Adrenal gland (tissue), 7 donors: ENCODE data around the genes CNGA2, ZNF185, ARHGAP4 and HCFC1.

- PRO-cap, 3 experiments: no peak in any of the 3 experiments
- RAMPAGE, long total RNA, 4 experiments: no peak in any of the 4 experiments
- RRBS: no CpG with 5 or more reads among the region's 22 CpGs
These were observed 6.5 kb downstream of the FATE1 start for GRCh38 chrX:151722346-151722780.

DNA sequence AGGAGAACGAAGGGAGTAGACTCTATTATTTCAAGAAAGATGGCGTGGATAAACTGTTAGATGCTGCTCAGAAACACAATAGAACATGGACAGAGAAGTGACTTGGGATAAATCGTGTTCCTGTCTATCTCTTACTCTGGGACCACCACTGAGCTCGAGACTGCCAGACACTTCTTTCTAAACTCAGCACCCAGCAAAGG lies at the start of gene CNGA2:
TSS of gene CNGA2 (plus strand) at position 15 of the 200 bp plus-strand sequence.
- PRO-cap, 3 experiments: no peak in any of the 3 experiments
- RAMPAGE, long total RNA, 4 experiments: no peak in any of the 4 experiments
- RRBS: no CpG with 5 or more reads among the region's 4 CpGs

GRCh38 chrX:151970543-151971551 lies 3.6 kb downstream of the GABRE start:
- PRO-cap, 3 experiments: no peak in any of the 3 experiments
- RAMPAGE, long total RNA, 4 experiments: no peak in any of the 4 experiments
- RRBS: no CpG with 5 or more reads among the region's 10 CpGs

- PRO-cap, 3 experiments: peak in 3 of 3 experiments; most common plus-strand start chrX:152898067 (in 3); most common minus-strand start chrX:152897936 (in 2)
- RAMPAGE, long total RNA, 4 experiments: no peak in any of the 4 experiments
- RRBS: 27% methylated on average over 15 of the region's 67 CpGs
These were observed at the start of gene ZNF185 for GRCh38 chrX:152897728-152898531. ZNF185 (plus strand) TSS chrX:152898067.

DNA sequence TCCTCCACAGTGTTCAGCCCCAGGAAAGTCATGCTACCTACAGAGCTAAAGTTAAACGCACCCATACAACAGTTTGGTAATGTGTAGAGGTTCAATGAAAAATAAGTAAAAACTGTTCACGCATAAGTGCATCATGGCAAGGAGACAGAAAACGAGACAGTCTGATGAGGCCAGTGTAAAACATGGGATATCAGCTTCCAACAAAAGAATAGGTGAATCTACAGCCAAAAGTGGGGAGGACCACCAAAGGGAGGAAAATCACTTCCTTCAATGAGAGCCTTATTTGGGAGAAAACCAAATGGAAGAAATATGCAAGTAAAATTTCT lies 20.8 kb upstream of the PWWP4 start:
- PRO-cap, 3 experiments: no peak in any of the 3 experiments
- RAMPAGE, long total RNA, 4 experiments: no peak in any of the 4 experiments
- RRBS: no CpG with 5 or more reads among the region's 3 CpGs

GRCh38 chrX:153477902-153478345 lies 7.5 kb upstream of the HAUS7 start:
- PRO-cap, 3 experiments: no peak in any of the 3 experiments
- RAMPAGE, long total RNA, 4 experiments: no peak in any of the 4 experiments
- RRBS: no CpG with 5 or more reads among the region's 10 CpGs

DNA sequence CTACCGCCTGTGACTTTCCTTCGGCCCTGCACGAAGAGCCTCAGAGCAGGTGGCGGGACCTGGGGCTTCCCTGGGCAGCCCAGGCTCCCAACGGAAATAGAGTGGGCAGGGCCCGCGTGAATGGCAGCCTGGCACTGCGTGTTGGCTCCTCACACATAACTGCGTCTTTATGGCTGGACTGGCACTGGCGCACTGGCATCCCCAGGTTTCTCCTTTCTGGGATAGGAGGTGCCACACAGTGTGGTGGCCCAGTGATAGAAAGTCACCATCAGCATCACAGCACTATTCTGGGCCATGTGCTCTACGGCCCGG lies 7.3 kb upstream of the ATP2B3 start:
- PRO-cap, 3 experiments: no peak in any of the 3 experiments
- RAMPAGE, long total RNA, 4 experiments: no peak in any of the 4 experiments
- RRBS: 80% methylated on average over 1 of the region's 12 CpGs

GRCh38 chrX:153520937-153521579 lies 3.6 kb downstream of the ATP2B3 start:
- PRO-cap, 3 experiments: peak in 1 of 3 experiments; most common plus-strand start chrX:153521488 (in 1)
- RAMPAGE, long total RNA, 4 experiments: no peak in any of the 4 experiments
- RRBS: no CpG with 5 or more reads among the region's 14 CpGs

- PRO-cap, 3 experiments: no peak in any of the 3 experiments
- RAMPAGE, long total RNA, 4 experiments: no peak in any of the 4 experiments
- RRBS: 24% methylated on average over 37 of the region's 69 CpGs
These were observed 4.7 kb upstream of the DUSP9 start for GRCh38 chrX:153642155-153642780.

GRCh38 chrX:153667719-153668418 lies 5.7 kb downstream of the PNCK start:
- PRO-cap, 3 experiments: no peak in any of the 3 experiments
- RAMPAGE, long total RNA, 4 experiments: no peak in any of the 4 experiments
- RRBS: no CpG with 5 or more reads among the region's 18 CpGs

DNA sequence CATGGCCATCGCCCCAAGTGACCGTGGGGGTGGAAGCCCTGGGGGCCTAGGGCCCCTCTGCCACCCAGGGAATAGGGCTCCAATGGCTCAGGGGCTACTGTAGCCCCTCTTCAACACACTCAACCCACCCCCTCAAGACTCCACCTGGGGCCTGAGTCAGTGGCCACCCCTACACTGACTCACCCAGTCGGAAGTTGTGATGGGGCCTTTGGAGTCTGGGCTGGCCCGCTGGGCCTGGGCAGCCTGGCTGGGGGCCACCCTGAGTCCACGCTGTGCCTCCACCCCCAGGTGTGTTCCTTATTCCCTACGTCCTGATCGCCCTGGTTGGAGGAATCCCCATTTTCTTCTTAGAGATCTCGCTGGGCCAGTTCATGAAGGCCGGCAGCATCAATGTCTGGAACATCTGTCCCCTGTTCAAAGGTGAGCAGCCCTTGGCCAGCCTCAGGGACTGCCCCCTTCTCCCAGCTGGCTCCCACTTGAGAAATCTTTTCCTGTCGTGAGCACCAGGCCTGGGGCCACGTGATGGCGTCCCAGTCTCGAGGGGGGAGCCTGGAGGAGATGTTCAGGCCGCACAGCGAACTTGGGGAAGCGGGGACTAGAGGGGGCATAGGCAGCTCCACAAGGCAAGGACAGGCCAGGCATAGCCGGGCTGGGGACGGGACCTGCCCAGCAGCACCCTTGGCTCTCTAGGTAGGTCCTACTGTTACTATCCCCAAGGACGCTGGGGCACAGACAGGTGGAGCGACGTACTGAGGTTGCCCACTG lies 2.5 kb downstream of the SLC6A8 start:
- PRO-cap, 3 experiments: no peak in any of the 3 experiments
- RAMPAGE, long total RNA, 4 experiments: no peak in any of the 4 experiments
- RRBS: no CpG with 5 or more reads among the region's 21 CpGs

- PRO-cap, 3 experiments: no peak in any of the 3 experiments
- RAMPAGE, long total RNA, 4 experiments: no peak in any of the 4 experiments
- RRBS: no CpG with 5 or more reads among the region's 9 CpGs
These were observed 10.3 kb downstream of the SLC6A8 start for GRCh38 chrX:153697958-153698411.

DNA sequence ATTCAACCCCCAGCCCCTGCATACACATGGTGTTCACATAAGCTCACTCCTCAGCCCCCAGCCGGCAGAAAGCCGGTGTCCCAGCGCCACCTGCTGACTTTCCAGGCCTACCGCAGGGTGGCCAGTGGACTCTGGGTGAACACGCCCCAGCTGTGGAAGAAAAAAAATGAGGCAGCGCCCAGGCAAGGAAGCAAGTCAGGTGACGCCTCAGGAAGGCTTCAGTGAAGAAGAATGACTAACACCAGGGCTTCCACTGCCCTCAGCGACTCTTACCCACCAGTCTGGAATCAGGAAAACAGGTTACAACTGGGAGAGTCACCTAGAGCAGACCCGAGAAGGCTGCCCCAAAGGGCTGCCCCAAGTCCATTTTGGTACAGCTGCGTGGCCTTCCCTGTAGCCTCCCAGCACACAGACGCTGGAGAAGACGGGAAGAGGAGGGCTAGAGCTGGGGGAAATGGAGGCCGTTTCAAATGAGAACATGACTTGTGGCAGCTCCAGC lies 15.7 kb downstream of the BCAP31 start:
- PRO-cap, 3 experiments: no peak in any of the 3 experiments
- RAMPAGE, long total RNA, 4 experiments: no peak in any of the 4 experiments
- RRBS: 3% methylated on average over 1 of the region's 13 CpGs

DNA sequence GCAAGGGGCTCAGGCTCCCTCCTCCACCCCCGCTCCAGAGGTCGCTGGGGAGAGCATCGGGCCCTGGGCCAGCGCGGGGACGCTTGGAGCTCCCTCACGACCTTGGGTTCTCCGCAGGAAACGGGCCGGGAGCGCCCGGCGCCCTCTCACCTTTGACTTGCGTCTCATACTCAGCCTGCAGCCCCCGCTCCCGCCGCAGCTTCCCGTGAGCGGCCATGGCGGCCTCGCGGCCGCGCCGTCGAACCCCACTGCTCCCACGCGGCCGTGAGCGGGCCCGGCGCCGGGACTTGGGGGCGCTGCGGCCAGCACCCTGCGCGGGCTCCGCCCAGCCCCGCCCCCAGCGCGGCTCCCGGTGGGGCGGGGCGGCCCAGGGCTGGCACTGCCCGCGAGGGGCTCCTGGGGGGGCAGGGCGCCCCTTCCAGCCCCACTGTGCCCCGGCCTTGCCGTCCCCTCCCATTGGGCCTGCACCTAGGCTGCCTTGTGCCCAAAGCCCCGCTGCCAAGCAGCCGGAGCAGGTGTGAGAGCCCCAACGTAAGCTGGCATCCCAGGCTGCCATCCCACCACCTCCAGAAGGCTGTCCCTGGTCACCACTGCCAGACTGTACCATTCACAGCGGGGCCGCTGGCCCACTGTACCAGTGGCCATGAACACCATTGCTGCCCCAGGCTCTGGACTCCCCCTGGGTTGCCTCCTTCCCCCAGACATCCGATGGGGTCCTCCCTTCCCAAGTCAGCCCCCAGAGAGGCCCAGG lies at the start of gene ARHGAP4:
TSS of gene ARHGAP4 (minus strand) at position 279 of the 751 bp plus-strand sequence.
- PRO-cap, 3 experiments: peak in 3 of 3 experiments; most common plus-strand start position 216 of the sequence (in 1); most common minus-strand start position 247 of the sequence (in 1)
- RAMPAGE, long total RNA, 4 experiments: start-site peak on the minus strand in 3 of 4 experiments, centred at positions 254 to 261 of the sequence, 28 to 136 reads per replicate
- RRBS: 23% methylated on average over 18 of the region's 55 CpGs

GRCh38 chrX:153926737-153927798 lies 1.0 kb upstream of the ARHGAP4 start:
- PRO-cap, 3 experiments: peak in 3 of 3 experiments; most common plus-strand start chrX:153927466 (in 3); most common minus-strand start chrX:153926851 (in 2)
- RAMPAGE, long total RNA, 4 experiments: no peak in any of the 4 experiments
- RRBS: 38% methylated on average over 3 of the region's 37 CpGs

DNA sequence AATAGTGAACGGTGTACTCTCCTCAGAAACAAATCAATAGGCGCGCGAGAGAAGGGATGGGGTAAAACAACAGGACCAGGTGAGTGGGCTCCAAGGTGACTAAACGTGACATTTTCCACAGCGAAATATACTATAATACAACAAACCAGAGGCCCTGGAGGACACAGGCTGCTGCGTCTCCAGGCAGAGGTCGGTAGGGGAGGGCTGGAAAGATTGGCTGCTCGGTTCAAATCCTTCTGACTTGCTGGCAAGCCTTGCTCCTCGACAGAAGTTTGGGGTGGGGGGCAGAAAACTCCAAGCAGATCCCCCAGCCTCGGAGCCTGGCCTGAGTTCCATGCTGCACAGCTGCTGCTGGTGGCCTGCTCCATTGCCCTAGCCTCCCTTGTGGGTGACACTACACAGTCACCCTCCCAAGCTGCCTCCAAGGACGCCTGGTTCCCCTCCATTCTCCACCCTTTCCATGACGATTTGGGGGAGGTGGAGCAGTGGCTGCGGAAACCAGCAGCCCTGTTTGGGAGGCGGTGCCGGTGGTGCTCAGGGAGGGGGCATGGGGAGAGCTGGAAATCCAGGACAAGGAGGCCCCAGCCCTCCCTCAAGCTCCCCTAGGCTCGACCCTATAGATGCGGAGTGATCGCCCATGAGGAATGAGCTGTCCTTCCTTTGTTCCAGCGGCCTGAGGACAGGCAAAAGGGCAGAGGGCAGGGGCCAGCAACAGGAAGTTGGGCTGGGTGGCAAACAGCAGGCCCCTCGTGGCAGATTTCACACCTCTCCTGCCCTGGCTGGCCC lies 3.4 kb upstream of the RENBP start:
- PRO-cap, 3 experiments: peak in 3 of 3 experiments; most common plus-strand start position 507 of the sequence (in 1); most common minus-strand start position 384 of the sequence (in 3)
- RAMPAGE, long total RNA, 4 experiments: no peak in any of the 4 experiments
- RRBS: no CpG with 5 or more reads among the region's 21 CpGs

DNA sequence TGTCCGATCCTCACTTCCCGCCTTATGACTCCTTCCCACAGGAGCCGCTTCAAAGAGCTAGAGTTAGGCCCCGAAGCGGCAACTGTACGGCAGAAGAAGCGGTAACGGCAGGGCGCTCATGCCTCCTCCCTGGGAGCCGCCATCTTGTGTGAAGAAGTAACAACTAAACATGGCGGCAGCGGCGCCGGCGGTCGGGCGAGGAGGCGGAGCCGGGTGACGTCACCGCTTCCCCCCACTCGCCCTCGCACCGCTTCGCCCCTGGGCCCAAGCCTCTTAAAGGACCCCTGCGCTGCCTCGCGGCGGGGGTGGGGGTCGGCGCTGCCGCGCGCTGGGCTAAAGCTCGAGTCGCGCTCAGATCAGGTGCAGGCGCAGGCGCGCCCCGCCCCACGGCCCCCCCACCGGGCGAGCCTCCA lies at the start of gene HCFC1:
TSS of gene HCFC1 (minus strand) at position 150 of the 413 bp plus-strand sequence.
- PRO-cap, 3 experiments: peak in 3 of 3 experiments; most common plus-strand start position 62 of the sequence (in 1); most common minus-strand start position 150 of the sequence (in 1)
- RAMPAGE, long total RNA, 4 experiments: start-site peak on the minus strand in 4 of 4 experiments, centred at positions 160 to 162 of the sequence, 460 to 823 reads per replicate
- RRBS: 4% methylated on average over 2 of the region's 44 CpGs

DNA sequence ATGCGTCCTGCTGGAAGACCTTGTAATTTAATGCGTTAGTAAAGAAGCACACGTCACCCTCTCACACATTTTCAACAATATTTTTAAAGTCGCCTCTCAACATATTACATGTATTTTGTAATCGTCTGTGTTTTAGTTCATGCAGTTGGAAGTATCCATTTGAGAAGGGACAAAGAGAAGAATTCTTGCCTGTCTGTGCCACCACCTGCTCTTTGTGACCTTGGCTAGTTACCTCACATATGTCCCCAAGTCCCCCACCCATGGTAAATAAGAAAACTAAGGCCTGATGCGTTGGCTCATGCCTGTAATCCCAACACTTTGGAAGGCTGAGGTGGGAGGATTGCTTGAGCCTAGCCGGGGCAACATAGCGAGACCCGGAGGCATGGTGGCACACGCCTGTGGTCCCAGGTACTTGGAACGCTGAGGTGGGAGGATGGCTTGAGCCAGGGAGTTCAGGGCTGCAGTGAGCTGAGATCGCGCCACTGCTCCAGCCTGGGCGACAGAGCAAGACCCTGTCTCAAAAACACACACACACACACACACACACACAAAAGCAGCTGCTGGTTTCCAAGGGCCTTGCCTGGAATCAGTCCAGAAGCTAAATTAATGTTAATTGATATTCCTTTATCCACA lies 724 bp downstream of the TMEM187 start:
- PRO-cap, 3 experiments: no peak in any of the 3 experiments
- RAMPAGE, long total RNA, 4 experiments: no peak in any of the 4 experiments
- RRBS: no CpG with 5 or more reads among the region's 14 CpGs

GRCh38 chrX:154084378-154085146 lies 13.0 kb downstream of the MECP2 start:
- PRO-cap, 3 experiments: peak in 1 of 3 experiments; most common minus-strand start chrX:154084834 (in 1)
- RAMPAGE, long total RNA, 4 experiments: no peak in any of the 4 experiments
- RRBS: no CpG with 5 or more reads among the region's 5 CpGs

GRCh38 chrX:154094487-154095176 lies 2.9 kb downstream of the MECP2 start:
- PRO-cap, 3 experiments: peak in 1 of 3 experiments; most common plus-strand start chrX:154094598 (in 1)
- RAMPAGE, long total RNA, 4 experiments: no peak in any of the 4 experiments
- RRBS: no CpG with 5 or more reads among the region's 9 CpGs